Temporal lobe (tissue), 2 donors: ENCODE data around the genes MXD3 and GRK6.

DNA sequence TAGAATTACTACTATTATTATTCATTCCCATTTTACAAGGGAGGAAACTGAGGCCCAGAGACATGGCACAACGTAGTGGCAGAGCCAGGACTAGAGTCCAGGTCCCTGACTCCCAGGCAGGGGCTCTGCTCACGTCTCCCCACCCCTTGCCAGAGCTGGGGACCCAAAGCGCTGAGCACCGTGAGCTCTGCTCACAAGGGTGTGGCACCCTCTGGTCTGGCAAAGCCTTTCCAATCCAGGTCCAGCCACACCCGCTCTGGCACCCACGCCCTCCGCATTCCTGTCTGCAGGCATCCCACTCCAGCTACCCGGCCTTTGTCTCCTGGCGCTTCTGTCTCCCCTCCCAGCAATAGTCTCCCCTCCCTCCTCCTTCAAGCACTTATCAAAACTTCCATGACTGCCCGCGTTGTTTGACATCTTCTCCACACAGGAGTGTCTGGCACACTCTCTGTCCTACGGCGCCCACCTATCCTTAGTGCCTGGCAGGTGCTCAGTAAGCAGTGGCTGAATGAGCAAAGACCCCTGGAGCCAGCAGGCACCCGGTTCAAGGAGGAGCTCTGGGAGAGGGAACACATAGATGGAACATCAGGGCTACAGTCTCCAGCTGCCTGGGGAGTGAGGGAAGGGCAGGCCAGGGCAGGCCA lies 11.9 kb downstream of the HIGD2A start:
- RAMPAGE, long total RNA = no peak

DNA sequence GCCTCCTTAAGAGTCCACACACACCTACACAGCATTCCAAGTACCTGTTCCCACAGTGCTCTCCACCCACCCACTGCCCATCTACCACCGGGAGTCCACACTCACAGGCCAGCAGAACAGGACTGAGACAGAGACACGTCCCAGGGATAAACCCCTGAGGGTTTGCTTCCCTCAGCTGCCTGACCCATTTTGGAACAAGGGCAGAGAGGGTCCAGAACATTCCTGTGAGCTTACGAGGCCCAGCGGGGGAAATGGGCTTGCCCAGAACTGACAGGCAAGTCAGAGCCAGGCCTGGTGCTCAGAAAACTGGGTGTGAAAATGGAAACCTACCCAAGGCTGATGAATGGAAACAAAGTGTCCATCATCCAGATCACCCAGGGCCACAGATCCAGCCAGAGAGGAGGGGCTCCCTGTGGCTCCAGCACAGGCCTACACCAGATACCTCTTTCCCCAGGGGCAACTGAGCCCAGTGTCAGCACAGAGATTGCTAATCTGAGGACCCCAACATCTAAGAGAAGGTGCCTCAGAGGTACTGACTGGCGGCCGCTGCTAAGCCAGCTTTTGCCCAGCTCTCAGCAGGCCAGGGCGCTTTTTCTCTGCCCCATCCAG lies 3.2 kb downstream of the CLTB start:
- RAMPAGE, long total RNA = no peak

DNA sequence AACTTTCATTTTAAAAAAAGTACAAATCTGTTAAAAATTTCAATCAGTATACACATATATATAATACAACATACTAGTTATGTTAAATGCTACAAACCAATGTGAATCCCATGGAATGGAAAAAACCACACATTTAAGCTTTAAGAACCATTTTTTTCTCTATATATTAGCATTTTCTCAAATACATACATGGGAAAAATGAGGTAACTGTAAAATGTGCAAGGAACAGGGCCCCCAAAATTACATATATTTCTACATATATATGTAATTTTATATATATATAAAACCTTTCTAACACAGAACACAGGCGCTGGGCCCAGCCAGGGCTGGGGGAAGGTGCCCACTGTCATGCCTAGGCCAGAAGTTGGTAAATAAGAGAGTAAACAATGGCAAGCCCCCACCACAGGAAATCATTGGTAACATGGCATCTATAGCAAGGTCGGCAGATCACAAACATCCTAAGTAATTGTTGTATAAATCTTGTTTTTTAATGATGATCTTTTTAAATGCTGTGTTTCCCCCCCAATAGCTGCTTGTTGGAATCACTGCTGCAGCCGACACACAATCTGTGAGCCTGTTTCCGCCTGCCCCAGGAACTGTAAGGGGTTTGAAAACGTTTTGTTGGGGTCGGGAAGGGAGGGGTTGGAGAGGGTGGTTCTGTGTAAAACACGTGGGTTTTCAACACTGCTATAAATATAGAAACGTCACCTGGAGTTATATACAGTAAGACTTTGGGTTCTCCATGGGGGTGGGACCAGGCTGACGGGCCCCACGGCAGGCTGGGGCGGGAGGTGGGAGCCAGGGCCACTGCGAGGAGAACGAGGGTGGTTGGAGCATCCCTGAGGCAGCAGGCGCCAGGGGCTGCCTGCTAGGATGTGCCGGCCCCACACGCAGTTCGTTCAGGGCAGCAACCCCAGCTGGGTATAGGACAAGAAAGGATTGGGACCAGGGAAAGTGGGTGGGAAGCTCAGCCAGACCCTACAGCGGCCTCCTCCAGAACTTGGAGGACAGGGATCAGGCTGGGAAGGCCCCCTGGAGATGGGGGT lies 10.1 kb downstream of the RNF44 start:
- RAMPAGE, long total RNA = no peak

DNA sequence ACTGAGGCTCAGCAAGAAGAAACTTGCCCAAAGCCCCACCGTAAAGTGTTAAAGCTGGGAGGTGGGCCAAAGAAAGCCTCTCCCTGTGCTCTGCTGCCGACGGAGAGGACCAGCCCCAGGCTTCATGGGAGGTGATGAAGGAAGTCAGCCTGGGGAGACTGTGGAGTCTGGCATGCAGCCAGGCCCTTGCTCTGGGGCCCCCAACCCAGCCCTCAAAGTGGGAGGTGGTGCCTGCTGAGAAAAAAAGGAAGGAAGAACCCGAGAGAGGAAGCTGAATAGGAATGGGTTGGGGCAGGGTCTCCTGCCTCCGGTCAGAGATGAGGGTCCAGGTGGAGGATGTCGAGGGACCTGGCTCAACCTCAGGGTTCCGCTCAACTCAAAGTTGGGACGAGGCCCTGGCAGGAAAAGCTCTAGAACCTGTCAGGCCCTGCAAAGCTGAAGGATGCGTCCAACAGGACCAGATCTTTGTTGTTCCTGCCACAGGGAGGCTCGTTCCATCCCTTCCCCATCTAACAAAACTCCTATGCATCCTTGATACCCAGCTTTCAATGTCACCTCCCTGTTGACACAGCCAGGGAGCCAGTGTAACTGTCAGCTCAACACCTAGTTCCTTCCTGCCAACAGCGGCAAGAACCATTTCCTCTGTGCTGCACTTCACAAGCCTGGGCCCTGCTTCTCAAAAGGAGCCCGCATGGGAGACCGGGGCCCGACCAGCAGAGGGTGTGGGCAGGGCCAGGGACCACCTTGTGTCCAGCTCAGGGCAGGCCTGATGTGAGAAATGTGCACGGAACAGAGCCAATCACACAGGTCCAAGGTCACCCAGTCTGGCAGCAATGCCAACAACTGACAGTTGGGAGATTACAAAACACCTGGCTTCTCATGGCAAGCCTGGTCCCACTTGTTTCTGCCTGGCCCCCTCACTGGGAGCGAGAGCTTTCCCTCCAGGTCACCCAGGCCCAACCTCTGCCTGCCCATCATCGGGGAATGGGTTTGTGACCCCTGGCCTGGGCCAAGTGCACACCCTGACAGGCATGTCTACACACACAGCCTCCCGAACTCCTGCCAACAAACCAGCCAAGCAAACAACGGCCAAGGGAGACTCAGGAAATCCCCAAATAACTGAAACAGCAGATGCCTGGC lies 3.4 kb downstream of the RNF44 start:
- RAMPAGE, long total RNA = no peak

DNA sequence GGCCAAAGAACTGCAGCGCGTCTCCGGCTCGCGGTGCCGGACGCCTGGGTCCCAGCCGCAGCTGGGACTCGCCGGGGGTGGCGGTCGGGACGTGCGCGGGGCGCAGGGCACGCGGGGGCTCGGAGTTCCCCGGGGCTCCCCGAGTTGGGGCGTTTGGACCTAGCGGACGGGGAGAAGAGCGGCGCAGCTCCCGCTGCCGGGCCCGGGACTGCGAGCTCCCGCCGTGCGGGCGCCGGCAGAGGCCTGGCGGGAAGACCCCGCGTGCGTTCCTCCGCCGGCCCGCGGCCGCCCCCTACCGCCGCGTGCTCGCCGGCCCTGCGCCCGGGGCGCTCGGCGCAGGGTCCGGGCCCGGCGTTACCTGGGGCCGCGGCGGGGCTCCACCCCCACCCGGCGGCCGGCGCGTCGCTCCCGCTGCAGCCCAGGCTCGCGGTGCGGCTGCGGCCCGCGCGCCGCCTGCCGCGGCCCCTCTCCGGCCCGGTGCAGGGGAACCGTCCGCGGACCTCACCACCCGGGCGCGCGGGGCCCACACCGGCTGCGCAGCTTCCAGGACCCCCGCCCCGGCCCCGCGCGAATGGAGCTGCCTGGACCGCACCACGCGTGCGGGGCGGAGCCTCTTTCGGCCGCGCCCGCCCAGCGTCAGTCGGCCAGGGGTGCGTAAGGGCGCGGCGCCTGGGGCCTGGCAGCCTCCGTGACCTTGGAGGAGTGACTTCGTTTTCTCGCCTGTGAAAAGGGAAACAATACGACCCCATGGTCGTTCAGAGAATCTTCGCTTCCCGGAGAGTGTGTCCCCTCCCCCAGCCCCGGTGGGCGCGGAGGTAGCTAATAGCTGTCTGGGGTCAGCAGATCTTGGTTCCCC lies 5.9 kb upstream of the RNF44 start:
- RAMPAGE, long total RNA = no peak

DNA sequence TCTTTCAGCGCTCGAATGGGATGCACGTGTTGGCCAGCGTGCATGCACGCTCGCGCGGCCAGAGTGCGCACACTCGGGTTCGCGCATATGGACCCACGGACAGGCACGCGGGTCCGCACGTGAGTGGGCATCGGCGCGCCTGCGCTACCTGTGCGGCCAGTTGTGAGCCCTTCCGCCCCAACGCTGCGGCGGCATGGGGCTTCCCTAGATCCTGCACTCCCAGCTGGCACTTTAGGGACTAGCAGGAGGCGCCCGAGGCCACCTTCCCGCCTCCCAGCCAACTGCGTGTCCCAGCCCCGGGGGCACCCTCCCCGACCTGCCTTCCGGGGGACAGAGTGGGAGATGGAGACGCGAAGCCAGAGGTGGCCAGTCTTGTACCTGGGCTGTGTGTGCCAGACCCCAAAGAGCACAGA lies 9.8 kb upstream of the GPRIN1 start:
- RAMPAGE, long total RNA = no peak

- RAMPAGE, long total RNA = no peak
Observed at GRCh38 chr5:176676021-176676742, 28.9 kb downstream of the TSPAN17 start.

DNA sequence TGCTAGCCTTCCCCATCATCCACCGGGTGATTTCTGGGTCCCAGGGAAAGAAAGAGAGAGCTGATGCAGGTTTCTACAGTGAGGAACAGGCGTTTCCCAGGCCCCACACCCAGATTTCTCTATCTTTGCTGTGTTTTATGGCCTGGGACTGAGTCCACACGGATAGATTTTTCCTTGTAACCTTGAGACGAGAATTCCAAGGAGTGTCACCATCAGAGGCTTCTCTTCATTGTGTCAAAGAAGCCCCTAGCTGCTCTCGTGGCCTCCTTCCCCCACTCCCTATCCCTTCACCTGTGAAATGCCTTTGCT lies 21.2 kb upstream of the FGFR4 start:
- RAMPAGE, long total RNA = no peak

DNA sequence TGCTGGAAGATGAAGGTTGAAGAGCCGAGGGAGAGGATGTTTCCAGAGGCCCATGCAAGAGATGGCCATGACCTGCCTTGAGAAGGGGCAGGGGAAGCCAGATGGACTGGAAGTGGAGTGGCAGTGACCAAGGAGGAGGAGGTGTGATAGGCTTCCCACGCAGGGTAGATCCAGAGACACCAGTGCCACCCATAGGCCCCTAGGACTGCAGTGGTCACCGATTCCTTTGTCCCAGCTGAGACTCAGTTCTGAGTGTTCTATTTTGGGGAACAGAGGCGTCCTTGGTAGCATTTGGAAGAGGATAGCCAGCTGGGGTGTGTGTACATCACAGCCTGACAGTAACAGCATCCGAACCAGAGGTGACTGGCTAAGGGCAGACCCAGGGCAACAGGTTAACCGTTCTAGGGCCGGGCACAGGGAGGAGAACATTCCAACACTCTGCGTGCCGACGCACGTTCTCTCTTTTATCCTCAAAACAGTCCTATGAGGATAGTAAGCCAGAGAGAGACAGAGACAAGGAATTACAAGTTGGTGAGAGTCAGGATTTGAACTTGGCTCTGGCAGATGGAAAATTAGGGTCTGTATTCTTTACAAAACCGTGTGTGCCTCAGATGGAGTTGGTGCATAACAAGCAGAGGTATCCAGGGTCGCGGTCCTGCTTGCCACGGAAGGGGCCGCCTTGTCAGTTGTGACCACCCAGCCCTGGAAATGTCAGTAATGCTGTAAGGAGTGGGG lies 1.8 kb downstream of the FGFR4 start:
- RAMPAGE, long total RNA = no peak

DNA sequence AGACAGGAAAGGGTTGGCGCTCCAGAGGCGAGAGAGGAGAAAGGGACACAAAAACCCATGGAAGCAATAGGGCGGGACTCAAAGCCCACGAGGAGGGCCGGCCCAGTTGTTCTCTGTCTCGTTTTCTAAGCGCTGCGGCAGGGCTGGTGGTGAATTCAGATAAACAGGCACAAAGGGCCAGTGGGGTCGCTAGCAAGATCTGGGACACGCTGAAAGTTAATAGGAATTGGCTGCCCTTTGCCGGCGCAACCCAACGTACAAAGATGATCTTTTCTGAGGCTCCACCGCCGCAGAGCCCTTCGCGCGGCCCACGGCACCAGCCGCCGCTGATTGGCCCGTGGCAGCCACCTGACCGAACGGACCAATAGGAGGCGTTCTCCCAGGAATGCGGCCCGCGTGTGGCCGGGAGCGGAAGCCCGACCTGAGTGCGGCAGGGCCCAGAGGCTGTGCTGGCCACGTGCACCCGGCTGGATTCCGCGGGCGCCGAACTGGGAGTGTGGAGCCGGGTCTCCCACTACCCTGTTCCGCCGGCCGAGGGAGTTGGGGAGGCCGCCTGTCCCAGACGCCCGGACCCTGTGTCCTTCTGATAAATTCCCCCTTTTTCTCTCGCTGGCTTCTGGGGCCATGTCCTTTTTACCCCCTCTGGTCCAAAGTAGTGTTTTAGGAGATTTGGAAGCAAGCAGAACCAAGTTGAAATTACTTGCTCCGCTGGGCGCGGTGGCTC lies 16.8 kb upstream of the NSD1 start:
- RAMPAGE, long total RNA = no peak

DNA sequence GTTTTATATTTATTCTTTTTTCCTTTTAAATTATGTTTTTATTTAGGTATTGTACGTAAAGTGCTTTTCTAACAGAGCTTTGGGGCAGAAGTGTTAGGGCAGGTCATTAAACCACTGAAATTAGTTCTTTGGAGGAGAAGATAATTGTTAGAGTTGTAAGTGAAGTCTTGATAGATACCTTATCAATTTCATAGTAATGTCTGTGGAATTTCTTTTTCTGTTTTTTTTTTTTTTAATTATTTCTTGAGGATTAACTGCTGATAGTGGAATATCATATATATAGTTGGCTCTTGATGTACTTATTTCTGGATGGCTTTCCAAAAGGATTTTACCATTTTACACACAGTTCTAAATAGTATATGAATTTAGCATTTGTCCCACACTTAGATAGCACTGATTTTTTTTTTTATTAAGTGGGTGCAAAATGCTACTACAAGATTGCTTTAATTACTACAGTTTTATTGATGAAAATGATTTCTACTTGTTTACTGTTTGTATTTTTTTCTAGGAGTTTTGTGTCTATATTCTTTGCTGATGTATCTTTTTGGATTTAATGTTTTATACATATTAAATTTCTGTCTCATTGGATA lies 19.5 kb downstream of the NSD1 start:
- RAMPAGE, long total RNA = no peak

GRCh38 chr5:177301765-177302324 lies 1.7 kb downstream of the RAB24 start:
- RAMPAGE, long total RNA = no peak

- RAMPAGE, long total RNA = no peak
Observed at GRCh38 chr5:177310796-177311283, 858 bp downstream of the MXD3 start.

GRCh38 chr5:177311558-177312719 lies at the start of gene MXD3:
Gene MXD3 (minus strand): TSS chr5:177311898.
- RAMPAGE, long total RNA = no peak

GRCh38 chr5:177318543-177318936 lies 6.8 kb upstream of the MXD3 start:
- RAMPAGE, long total RNA = no peak

DNA sequence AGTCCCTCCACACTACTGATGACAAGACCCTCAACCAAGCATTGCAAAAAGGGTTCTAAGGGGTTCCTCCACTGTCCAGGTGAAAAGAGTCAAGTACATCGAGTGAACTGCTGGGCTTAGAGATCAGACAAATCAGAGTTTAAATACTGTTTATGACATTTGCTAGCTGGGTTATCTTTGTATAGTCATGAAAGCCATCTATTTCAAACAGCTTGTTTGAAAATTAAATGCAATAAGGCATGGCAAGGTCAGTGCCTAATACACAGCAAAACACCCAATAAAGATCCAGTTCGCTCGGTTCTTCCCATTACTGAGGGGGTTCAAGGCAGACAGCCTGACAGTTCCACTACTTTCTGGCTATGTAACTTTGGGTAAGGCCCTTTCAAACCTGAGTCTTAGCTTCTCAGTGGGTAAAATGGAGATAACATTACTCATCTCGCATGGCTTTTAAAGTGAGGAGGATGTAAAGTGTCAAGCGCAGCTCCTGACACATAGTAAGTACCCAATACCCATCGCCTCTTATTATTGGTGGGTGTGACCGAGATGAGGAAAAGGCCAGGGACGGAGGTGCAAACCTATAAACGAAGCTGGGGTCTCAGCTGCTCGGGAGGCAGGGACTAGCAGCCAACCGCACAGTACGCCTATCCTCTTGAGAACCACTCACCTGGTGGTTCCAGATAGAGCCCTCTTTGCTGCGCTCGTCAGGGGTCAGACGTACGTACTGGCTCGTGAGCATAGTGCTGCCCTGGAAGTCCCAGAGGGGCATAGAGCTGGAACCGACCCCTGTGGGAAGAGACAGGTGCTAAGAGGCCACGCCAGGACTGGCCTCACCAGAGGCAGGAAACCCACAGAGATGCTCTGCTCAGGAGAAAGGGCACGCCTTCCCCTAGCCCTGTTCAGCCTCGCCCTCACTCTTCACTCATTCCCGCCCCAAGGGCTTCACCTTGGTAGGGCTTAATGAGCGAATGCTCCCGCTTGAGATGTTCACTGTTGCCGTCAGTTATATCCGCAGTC lies 652 bp downstream of the LMAN2 start:
- RAMPAGE, long total RNA = no peak

GRCh38 chr5:177379408-177379913 lies 4.8 kb upstream of the SLC34A1 start:
- RAMPAGE, long total RNA = no peak

GRCh38 chr5:177426472-177427196 lies at the start of gene GRK6:
Gene GRK6 (plus strand): TSS chr5:177426676.
- RAMPAGE, long total RNA = no peak

DNA sequence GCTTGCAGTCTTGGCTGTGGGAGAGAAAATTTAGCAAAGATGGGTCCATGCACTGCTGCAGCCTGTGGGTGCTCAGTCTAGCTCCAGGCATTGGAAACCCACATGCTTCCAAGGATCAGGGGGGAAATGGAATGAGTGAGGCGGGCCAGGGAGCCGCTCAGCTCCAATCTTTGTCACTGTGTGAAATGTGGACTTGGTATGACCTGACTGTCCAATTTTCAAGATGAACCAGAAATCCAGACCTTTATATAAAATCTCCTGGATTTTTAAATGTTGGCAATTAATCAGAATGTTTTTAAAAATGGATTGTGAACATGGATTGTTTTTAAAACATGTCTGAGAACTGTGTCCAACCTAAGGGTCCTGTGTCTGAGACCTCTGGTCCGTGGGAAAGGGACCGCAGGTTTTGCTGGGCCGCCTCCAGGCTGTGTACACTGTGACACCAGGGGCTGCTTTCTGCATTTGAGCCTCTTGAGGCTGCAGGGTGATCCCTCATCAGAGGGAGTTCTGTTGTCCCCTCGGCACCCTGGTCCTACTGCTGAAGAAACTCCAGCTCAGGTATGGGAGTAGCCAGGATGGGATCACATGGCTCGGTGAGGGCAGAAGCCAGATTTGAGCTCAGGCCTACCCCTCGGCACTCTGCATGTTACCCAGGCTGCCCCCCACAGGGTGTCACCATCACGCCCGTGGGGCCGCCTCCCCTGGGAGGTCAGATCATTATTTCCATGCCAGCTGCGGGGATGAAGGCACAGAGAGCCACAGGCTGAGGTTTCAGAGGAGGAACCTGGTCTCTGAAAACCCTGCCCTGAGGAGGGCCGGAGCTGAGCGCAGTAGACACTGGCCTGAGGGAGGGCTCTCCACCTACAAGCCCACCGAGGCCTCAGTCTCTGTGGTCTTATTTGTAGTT lies 2.5 kb downstream of the PRR7 start:
- RAMPAGE, long total RNA = no peak

DNA sequence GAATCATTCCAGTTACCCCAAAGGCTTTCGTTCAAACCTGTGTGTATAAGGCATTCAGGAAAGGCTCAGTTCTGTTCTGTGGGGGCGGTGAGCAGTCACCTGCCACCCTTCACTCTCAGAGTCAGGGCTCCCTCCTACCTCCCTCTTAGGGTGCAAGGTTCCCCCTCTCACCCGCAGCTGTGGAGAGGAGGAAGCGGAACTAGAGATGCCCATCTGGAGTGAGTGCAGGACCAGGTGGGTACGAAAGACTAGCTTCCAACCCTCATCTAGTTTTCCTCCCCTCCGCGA lies 7.1 kb downstream of the PRR7 start:
- RAMPAGE, long total RNA = no peak